ENCODE data around the genes SLC30A9, GABRG1 and SLC10A4.

DNA sequence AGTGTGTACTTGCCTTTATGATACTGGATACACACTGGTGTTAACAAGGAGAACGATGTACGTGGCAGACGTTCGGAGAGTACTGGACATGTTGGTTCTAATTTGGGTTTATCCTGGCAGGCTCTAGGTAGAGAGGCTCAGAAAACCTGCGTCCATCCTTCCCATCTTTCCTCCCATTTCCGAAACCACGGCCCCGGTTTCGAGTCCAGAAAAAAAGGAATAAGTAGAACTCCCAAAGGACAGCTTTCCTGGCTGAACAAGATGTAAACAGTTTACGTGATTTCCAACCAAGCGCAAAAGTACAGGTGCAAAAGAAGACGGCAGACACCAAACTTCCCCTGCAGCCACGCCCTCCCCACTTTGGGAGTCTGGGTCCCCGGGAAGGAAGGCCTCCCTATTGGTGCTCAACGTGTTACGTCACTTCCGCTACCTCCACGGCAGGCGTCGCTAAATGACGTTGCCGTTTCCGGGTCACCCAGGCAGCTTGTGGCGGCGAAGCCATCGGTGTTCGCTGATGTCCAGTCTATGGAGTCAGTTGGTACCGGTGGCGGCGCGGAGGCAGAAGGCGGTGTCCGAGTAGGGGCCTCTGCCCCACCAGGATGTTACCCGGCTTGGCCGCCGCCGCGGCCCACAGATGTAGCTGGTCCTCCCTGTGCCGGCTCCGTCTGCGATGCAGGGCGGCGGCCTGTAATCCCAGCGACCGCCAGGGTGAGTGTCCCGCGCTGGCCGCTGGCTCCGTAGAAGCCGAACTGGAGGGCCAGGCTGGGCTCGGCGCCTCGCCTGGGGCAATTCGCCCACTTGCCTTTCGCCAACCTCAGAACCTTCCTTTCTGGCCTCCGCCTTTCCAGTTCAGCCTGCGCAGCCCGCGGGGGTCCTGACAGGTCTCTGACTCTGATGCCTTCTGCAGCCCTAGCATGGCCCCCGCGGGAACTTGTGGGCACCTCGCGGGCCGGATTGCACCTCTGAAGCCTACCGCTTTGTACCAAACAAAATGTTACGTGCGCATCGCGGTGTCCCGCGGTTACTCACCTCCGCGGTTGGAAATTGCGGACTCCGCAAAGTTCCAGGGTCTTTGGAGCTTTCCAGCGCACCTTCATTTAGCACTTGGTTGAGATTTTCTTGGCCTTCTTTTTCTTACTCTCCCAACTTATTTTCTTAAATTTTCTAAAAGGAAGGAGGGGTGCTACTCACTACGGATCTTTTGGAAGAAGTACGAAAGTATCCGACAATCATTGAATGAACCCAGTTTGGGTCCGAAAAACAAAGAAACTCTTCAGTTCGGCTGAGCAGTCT, at the start of gene SLC30A9:
TSS of gene SLC30A9 (plus strand) at position 478 of the 1,293 bp plus-strand sequence.
- RRBS, 2 experiments: under 1 to 6% methylated on average over 20 of the region's 81 CpGs

DNA sequence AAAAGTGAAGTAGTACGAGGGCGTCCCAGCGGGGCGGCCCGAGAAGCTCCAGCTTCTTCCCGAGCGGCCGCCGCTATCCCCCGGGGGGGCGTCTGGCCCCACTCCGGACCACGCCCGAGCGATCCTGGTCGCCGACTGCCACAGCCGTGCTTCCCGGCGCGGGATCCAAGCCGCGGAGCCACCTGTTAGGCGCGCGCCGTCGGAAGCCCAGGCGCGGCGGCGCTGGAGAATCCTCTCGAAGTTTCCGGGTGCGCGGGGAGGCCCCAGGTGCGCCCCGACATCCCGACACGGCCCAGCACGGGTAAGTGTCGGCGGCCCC, 1.2 kb downstream of the BEND4 start:
- RRBS, 2 experiments: 77 to 82% methylated on average over 18 to 22 of the region's 43 CpGs

DNA sequence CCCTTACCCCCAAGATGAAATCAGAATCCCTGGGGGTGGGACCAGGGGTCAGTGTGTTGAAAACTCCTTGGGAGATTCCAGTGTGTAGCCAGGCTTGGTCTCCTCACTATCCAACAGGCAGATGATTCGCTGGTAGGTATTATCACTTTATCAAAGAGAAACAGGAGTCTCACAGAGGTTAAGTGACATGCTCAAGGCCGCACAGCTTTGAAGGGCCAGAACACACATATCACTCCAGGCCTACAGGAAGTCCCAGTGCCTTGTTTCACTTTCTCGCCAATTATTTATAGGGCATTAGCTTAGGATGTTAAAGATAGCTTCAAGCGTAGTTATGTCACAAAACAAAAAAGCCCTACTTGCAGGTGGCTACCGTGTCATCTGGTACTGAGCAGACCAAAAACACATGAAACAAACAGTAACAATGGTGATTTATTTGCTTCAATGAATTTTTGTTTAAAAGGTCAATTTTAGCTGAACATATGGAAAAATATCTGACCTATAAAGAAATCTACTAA, 13.2 kb downstream of the ATP8A1 start:
- RRBS, 2 experiments: no CpG with 5 or more reads among the region's 5 CpGs

DNA sequence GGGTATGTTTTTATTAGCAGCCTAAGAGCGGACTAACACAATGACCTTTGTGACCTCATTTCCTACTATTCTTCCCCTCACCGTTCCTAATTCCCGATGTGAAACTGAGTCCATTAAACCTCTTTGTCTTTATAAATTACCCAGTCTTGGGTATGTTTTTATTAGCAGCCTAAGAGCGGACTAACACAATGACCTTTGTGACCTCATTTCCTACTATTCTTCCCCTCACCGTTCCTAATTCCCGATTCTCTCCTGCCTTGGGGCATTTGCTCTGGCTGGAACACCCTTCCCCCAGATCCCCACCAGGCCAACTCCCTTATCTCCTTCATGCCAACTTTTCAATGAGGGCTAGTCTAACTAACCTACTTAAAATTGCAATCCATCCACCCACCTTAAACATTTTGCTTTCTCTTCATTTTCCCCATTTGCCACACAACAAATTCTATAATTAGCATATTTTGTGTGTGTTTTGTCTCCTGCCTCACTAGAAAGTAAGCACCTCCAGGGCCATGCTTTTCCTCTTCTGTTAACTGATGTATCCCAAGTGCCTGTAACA, 4.0 kb downstream of the ATP8A1 start:
- RRBS, 2 experiments: no CpG with 5 or more reads among the region's 6 CpGs

DNA sequence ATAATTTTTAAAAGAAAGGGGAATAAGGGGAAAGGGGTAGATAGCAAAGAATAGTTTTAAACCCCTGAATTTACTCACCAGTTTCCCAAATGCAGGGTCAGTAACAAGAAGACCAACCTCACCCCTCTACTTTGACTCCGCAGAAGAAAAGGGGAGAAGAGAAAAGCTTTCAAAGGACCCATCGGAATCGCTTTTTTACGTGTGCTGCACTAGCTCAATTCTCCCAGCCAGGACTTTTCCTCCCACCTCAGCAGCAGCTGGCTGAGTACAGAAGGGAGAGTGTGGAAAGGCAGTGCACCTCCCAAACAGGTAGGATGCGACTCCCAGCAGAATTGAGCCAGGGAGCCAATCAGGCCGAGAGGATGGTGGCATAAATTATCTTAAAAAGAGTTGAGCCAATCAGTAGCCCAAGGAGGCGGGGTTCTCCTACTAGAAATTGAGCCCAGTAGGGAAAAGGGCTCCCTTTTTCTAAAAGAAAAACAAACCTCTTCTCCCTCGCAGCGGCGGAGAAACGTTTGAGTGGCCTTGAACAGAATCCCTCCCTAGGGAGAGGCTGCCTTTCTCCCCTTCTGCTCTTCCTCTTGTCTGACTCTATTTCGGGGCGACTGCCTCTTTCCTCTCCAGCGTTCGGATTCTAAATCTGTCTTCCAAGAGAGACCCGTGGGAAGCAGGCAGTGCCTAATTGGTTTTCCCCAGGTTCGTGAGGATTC, at the start of gene GABRG1:
TSS of gene GABRG1 (minus strand) at position 323 of the 710 bp plus-strand sequence.
- RRBS, 2 experiments: no CpG with 5 or more reads among the region's 17 CpGs

DNA sequence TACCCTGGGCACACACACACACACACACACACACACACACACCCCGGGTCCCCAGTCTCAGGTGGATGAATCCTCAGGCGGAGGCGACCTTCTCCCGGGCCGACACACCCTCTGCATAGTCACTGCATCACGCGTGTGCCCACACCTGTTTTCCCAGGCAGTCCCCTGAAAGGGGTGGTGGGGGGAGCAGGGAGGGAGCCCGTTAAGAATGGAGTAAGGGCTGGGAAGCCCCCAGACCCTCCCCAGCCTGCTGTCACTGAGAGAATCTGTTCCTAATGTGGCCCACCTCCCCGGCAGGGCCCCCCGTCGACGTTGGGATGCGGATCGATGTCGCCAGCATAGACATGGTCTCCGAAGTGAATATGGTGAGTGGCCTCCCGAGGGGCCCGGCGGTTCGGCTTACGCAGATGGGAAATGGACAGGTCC, 766 bp downstream of the GABRB1 start:
- RRBS, 2 experiments: 2 to 5% methylated on average over 12 to 15 of the region's 21 CpGs

DNA sequence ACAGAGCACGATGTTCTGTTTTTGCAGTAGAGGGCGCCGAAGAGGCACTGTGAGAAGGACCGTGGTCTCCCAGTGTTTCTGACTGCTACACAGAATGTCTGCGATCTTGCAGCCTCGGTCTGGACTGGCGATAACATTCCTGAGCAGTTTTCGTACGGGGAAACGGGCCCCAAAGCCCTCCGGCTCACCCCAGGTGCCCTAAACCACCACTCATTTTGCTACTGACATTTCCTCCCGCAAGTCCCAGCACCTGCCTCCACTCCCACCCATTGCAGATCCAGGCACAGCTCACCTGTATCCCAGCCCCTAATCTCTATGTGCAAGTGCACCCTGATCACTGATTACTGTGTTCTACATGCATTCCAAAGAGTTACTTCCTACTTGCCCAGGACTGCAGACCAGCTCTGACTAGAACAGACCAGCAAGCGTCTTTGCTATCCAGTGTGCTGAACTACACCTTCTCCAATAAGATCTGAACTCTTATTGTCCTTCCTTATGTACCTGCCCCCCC, 12.4 kb upstream of the NFXL1 start:
- RRBS, 2 experiments: no CpG with 5 or more reads among the region's 13 CpGs

DNA sequence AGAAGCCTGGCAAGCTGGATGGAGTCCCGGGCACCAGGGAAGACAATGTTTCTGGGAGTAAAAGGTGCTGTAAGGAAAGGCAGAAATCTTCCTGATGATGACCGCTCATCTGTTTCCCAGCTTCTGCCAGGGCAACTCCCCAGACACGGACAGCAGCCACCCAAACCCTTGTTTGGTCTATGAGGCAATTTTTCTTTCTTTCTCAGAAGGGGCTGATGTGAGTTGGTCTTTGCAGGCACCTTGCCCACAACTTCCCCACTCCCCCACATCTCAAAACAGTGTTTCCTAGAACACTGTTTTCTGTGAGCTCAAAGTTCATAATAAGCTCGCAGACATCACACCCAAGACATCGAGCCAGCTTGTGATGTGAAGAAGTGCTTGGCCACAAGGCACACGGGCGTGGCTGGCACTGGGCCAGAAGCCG, 4.5 kb downstream of the TXK start:
- RRBS, 2 experiments: no CpG with 5 or more reads among the region's 8 CpGs

DNA sequence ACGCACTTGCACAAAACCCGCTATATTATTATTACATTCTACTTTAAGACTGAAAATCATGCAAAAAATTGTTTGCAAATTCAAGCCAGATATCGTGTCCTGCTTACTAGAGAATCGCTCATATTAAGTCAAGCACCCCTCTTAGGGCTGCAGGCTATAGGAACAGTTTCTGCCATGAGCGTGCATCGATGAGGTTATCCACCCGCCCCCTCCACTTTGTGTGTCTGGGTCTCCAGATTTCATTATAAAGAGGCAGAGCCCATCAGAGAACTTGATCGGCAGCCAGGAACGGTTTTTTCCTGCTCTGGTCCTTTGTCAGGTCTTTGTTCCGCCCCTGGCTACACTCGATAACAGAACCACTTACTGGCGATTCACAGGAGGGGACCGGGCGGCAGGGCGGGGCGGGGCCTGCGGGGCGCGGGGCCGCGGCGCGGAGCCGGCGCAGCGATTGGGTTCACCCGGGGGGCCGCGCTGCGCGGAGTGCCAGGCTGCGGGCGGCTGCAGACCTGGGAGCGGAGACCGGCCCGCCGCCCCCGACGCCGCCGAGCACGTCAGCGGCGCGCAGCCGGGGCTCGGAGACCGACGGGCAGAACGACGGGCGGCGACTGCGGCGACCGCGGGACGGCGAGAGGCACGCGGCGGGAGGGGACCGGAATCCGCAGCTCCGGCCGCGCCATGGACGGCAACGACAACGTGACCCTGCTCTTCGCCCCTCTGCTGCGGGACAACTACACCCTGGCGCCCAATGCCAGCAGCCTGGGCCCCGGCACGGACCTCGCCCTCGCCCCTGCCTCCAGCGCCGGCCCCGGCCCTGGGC, at the start of gene SLC10A4:
TSS of gene SLC10A4 (plus strand) at position 457 of the 817 bp plus-strand sequence.
- RRBS, 2 experiments: 2 to 10% methylated on average over 58 of the region's 80 CpGs

- RRBS, 2 experiments: 34 to 39% methylated on average over 16 to 21 of the region's 28 CpGs
Measured at GRCh38 chr4:48490434-48490633, 282 bp downstream of the ZAR1 start.

GRCh38 chr4:48778231-48778853, 1.7 kb downstream of the FRYL start:
- RRBS, 2 experiments: no CpG with 5 or more reads among the region's 9 CpGs

DNA sequence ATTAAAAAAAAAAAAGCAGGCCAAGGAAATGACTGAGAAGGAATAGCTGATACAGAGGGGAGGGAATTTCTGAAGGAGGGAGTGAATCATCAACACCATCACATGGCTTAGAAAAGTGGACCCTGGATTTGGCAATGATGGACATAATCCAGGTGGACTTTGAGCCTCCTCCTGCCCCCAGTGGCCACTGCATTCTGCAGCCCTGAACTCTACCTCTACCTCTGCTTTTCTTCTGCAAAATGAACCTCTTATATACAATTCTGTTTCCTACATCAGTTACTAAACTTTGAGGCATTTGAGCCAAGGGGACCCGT, 1.2 kb downstream of the OCIAD2 start:
- RRBS, 2 experiments: no CpG with 5 or more reads among the region's 1 CpG

DNA sequence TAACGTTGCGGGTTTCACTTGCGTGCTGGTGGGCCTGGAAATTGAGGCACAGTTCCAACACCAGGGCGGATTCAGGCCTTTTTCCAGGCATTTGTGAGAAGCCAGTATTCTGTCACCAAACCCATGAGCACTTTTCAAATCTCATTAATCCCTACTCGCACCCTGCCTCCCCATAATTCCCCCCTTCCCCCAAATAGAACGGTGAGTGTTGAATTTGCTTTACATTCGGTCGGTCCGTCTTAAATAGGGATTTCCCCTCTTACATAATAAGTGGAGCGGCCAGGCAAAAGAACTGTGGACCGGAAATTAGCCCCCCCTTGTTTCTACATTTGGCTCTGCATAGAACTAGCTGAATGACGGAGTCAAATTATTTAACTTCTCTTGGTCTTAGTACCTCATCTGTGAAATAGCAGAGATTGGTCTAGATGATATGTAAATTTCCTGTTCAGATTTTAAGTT, 1.2 kb downstream of the SPATA18 start:
- RRBS, 2 experiments: no CpG with 5 or more reads among the region's 12 CpGs

DNA sequence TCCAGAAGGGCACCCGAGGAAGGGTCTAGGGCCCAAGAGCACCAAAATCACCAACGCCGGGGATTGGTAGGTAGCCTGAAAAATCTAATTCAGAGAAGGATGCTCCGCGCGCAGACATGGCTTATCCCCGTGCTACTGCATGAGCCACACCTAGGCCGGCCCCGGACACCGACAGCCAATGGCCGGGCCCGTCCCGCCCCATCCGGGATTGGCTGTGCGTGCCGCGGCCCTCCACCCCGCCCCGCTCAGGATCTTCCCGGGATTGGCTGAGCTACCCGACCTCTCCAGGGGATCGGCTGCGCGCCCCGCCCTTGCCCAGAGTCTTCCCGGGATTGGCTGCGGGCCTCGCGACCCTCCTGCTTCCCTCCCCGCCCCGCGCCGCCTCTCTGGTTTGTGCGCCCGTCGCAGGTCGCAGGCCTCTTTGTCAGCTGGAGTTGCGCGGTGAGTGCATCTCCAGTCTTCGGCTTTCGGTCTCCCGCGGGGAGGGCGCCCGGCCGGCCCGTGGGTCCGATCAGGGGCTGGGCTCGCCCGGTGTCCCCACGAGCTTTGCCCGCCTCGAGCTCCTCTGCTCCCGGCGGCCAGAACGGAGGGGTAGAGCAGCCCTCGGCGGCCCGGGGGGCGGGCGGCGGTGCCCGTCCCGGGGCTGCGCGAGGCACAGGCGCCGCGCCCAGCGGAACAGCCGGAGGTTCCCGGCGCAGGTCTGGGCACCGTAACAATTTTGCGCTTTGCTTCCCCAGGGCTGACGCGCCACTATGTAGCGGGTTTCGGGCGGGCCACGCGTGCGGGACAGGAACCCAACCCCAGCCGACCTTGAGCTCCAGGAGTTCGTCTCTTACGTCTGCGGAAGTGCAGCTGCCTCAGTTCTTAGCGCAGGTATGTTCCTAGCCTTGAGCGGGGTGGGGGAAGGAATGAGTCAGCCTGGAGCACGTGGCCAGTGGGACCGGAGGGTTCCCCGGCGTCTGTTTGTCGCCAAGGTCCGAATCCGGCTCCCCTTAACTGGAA, 38.8 kb downstream of the ERVMER34-1 start:
- RRBS, 2 experiments: 1 to 5% methylated on average over 31 to 32 of the region's 96 CpGs

- RRBS, 2 experiments: no CpG with 5 or more reads among the region's 6 CpGs
Measured at GRCh38 chr4:52993646-52994169, 131.6 kb downstream of the RASL11B start.

GRCh38 chr4:53052273-53052684, 190.2 kb downstream of the RASL11B start:
- RRBS, 2 experiments: no CpG with 5 or more reads among the region's 4 CpGs

DNA sequence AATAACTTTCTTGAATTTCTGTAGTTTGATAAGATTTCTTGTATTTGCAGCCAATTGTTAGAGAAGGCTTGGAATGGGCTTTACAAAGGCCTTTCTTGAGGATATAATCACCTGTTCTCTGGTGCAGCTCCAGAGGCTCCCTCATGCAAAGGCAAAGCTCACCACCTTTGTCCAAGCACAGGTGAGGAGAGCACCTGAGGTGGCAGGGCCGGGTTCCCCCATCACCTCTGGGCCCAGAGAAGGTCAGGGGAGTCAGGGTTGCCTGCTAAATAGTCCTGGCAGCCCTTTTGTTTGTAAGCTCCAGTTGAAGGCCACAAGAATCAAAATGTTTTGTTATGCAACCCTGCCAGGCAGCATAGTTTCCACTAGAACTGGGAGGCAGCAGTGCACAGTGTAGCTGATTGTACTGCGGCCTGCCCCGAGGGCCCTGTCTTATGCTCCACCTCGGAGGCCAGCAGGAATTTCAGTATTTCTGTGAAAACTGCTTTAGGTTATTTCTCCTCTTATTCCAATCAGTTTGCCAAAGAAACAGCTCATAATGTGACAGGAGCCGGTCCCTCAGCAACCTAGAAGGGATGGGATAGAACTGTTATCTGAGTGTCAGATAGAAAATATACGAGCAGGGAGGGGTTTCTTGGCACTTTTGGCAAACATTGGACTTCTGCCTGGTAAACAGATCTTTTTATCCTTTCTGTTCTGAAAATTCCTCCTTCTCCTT, 93.8 kb downstream of the LNX1 start:
- RRBS, 2 experiments: no CpG with 5 or more reads among the region's 6 CpGs

GRCh38 chr4:53541477-53541789, 49.9 kb downstream of the LNX1 start:
- RRBS, 2 experiments: no CpG with 5 or more reads among the region's 2 CpGs

- RRBS, 2 experiments: no CpG with 5 or more reads among the region's 4 CpGs
Measured at GRCh38 chr4:53564330-53564764, 26.9 kb downstream of the LNX1 start.

GRCh38 chr4:54032960-54033218, 31.5 kb downstream of the CHIC2 start:
- RRBS, 2 experiments: no CpG with 5 or more reads among the region's 2 CpGs

Data from Panc1 (cell line).